ENCODE data around the gene TEX13B.

DNA sequence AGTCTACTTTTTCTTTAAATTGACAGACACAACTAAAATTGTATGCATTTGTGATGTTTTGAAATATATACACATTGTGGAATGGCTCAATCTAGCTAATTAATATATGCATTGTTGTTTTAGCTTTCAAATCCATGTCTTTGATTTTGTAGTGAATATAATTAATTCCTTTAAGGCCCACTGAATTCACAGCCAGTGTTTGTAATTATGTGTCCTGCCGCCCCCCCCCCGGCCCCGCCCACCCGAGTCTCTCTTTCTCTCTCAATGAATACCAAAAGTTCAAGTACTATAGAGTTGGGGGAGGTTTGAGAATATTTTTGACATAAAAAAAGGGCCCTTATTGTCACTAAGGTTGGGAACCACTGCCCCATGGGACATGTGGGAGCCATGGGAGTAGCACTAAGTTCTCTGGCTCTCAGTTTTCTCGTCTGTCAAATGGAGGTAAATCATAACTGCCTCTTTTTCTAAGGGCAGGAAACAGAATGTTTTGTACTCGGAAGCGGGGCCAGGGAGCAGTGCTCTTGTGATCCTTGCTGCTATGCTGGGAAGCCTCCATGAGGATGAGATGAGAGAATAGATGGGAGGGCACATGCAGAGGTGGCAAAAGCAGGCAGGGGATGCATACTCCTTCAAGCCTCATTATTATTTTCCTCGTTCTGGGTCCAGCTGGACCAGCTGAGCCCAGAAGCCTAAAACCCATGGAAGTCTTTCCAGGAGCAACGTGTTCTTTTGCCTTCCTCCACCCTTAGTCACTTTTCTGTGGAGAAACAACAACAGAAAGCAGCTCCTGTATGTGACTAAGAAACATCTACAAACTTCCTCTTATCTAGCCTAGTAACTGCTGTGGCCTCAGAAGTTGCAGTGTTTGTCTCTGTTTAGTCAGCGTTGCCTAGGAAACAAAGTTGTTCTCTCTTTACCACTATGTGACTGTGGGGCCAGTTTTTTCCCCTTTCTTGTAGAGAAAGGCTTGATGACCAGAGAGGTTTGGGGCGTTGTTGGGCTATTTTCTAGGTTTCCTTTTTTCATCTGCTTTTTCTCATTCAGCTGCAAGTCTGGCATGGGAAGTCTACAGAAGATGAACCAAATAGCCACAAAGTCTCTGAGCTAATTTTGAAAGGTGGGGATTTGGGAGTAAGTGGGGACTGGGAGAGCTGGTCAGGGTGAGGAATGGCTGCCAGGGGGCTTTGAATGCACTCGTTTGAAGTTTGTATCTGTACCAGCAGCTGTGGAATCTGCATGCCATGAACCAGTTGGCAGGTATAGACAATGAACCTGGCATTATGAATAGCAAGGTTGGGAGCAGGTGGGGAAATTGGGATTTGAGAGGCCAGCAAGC, 64.8 kb downstream of the TSC22D3 start:
- PRO-cap = unidirectional peak, minus-strand start at position 751 of the sequence; unidirectional peak, minus-strand start at position 799 of the sequence

DNA sequence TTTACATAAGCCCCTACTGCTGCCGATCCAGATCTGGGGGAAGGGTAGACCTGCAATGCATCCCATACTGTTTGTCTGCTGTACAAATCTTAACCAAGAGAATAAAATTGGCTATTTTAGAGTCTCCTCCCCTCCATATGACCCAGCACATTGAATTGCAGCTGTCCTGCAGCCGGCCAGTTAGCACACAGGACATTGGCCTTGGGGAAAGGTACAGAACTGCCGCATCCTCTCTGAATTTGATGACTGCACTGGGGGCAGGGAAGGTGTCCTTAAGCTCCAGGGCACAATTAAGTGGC, 60.5 kb downstream of the TSC22D3 start:
- PRO-cap = no peak

DNA sequence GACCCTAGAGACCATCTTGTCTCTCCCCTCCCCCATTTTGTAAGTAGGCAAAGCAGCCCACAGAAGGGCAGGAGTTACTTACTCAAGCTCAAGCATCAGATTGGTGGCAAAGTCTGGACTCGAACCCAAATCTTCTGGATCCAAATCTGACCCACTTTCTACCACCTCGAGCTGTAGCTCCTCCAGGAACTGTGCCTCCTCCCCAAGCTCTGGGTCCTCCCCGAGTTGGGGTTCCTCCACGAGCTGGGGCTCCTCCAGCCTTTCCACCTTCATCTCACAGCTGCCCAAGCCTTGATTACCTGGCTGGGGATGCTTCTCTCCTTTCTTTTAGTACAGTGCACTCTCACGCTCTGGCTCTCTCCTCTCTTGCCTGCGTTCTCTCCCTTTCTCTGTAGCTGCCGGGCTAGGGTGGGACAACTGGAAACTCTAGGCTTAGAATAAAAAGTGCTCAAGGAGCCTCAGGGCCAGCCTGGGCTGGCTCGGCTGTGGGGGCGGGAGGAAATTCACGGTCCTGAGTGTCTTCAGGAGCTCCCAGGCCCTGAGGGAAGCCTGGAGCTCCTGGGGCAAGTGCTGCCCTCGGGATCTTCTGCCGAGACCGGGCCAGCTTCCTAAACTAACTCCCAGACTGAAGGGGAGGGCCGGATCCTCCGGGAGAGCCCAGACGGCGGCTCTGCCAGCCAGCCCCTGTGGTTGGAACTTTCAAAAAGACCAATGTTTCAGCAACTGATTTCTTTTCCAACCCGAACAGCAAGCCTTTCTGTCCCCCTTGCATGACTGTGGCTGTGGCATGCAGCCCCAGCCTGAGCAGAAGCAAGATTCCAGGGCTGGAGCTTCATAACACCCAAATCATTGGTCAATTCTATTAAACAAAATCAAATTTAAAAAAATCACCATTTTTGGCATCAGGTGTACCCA, 15.9 kb downstream of the TSC22D3 start:
- PRO-cap = no peak

DNA sequence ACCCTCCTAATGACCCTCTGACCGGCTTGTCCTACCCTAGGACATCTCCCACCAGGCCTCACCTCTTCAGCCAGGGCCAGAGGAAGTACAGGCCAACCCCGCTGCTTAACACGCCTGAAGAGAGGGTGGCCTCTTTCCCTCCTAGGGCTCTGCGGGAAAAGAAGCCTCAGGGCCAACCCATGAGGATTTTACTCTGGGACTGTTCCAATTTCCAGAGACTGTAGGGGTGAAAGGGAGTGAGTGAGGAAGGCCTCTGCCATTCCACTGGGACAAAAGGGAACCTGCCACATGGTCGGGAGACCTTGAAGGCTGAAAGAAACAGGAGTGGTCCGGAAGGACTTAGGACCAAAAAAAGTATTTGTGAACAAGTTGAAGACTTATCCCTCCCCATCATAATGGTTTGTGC, at the start of gene TEX13B:
TEX13B (minus strand) TSS at position 123 of the 406 bp plus-strand sequence.
- PRO-cap = no peak

DNA sequence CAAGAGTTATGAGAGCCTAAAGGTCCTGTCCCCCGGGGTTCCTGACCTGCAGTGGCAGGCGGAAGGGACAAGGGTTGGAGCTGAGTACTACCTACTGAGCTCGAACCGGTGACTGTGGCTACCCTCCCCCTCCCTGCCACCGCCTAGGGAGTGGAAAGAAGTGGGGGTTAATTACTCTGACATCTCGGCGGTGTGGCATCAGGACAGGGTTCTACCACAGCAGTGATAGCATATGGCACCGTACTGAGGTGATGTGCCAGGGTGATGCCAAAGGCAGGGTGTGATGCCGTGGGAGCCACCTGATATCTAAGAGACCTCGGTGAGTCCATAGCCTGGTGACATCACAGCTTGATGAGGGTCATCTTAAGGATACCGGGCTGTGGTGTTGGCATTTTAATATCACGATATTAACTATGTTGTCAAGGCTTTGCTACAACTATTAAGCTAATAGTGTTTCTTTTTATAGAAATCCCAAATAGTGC, 401 bp downstream of the ATG4A start:
- PRO-cap = no peak

GRCh38 chrX:109735107-109735748, 2.2 kb upstream of the ACSL4 start:
- PRO-cap = no peak

DNA sequence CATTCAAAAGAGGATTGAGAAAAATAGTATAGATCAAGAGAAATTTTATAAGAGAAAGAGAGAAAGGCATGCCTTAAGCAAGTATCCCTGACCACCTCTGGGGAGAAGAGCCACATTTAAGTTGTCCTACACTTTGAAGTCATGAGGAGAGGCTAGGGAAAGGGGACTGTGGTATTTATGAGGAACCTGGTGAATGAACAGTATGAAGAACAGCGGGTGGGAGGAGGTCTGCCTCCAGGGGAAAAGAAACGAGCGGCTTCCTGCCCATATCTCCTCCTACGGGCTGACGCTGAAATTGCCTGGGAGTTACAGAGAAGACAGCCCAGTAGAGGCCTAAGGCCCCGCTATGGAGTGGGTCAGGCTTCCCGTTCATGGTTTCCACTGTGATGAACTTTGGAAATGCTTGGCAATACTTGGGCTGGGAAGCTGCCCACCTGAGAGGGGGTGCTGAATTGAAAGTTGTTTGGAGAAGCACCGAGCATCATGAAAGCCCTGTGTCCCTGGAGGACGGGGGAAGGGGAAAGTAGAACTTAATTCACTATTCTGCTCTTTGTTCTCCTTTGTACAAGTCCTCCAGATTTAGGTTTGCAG, 106.9 kb upstream of the ACSL4 start:
- PRO-cap = no peak

- PRO-cap = no peak
These were observed 5.0 kb upstream of the TMEM164 start for GRCh38 chrX:109997730-109998427.

DNA sequence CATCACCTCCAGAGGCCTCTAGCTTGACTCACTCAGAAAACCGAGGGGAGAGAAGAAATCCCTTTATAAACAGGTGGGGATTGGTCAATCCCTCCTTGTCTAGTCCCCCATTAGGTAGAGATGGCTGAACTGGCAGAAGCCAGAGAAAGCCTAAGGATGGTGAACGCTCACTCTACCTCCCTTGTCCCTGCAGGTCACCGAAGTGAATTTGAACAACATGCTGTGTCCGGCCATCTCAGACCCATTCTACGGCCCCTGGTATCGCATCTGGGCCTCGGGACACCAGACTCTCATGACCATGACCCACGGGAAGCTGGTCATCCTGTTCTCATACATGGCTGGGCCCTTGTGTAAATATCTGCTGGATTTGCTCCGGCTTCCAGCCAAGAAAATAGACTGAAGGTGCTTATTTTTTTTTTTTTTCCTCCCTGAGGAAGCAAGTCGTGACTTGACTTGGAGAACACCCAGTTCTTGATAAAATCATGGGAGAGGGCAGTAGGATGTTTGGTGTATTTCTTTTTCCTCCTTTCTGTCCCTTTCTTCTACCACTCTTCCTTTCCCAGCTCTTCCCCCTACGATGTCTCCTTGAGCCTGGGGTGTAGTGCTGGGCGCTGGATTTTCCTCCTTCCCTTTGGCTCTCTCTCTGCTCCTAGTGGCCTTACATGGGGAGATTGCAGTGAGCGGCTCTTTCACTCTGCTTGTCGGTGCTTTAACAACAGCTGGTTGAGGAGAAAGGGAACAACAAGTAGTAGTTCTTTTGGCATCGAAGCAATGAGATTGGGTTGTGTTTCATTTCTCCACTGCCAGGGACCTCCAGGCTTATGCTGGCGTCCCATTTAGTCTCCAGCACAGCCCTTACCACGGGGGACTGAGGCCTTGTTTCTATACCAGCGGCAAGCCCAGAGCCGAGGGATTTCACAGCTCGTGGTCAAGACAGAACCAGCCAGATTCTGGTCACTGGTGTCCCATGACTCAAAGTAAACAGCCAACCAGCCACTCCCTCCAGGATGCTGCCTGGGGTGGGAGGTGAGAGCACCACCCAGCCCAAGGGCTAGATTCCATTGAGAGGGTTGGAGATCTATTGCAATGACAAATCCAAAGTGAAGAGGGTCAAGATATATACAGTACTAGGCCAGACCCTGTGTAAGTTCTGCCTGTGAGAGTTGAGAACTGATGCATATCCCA, 144.4 kb downstream of the AMMECR1 start:
- PRO-cap = no peak

DNA sequence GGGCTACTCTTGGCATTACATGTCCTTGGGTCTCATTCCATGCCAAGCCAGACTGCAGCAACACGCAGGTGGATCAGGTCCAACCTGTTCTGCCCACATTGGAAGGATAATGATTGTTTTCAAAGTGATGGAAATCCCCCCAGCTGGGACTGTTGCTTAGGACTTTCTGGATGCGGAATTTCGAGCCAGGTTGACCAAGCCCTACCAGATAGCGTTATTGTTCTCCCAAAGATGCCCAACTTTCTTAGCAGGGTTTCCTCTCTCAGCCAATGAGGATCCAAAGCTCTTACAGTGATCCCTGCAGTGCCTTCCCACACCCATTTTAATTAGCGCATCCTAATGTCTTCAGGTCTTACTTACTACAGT, 149.6 kb upstream of the CHRDL1 start:
- PRO-cap = no peak

DNA sequence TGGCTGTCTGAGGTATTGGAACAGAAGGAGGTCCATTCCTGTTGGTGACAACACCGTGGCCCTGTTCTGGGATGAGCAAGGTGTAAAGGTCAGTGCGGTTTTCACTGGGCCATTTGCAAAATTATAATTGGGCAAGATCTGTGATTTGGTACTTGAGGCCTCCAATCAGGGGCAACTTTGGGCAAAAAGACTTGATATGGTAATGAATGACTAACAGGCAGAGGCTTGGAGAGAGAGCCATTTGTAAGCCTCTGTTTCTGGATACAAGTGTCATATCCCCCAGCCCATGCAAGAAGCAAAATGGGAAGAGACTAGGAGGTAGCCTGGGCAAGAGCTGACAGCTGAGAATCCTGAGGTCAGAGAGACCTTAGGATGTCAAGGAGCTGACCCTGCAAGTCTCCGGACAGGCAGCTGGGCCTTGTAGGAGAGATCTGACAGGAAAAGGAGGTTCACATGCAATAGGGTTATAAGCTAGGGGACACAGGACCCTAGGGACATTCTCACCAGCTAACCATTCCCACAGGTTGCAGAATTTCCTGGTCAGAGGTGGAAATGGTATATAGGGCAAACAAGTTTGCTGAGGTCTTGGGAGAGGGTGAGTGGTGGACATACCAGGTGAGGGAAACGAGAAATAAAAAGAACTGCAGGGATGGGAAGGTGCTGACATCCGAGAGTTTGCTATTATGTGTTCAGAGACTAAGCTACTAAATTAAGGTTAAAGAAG, 1.8 kb downstream of the PAK3 start:
- PRO-cap = no peak

GRCh38 chrX:111519183-111519503, 7.7 kb downstream of the SERTM2 start:
- PRO-cap = no peak

DNA sequence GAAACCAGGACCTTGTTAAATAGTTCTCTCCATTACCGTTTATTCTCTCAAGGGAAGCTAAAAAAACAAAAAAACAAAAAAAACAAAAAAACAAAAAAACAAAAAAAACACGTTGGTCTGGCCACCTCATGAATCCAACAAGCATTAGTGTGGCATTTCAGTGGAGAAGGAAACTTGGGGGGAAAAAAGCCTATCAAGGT, 62.8 kb upstream of the ALG13 start:
- PRO-cap = unidirectional peak, plus-strand start at position 103 of the sequence

GRCh38 chrX:111681451-111682533, 822 bp downstream of the ALG13 start:
- PRO-cap = bidirectional peak, plus-strand start at chrX:111681657, minus-strand start at chrX:111681555; bidirectional peak, plus-strand start at chrX:111681818, minus-strand start at chrX:111681814

DNA sequence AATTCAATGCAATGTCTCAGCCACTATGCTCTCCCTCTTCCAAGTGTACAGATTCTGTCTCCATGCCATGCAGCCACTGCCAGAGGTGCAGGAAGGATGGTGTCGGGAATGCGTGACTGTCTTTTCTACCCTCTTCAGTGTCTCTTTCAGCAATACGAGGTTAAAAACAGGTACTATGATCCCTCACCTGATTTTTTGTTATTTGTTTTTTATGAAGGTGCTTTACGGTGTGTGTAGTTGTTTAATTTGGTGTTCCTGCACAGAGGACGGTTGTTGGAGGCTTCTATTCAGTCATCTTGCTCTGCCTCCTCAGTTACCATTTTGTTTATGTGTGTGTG, 66.6 kb upstream of the TRPC5OS start:
- PRO-cap = no peak

GRCh38 chrX:112718838-112719496, 39.2 kb upstream of the LHFPL1 start:
- PRO-cap = no peak

GRCh38 chrX:114726389-114726592, 142.4 kb downstream of the HTR2C start:
- PRO-cap = no peak

GRCh38 chrX:115598804-115599391, 37.9 kb downstream of the PLS3 start:
- PRO-cap = no peak

- PRO-cap = no peak
These were observed 277.8 kb upstream of the AGTR2 start for GRCh38 chrX:115892665-115893197.

DNA sequence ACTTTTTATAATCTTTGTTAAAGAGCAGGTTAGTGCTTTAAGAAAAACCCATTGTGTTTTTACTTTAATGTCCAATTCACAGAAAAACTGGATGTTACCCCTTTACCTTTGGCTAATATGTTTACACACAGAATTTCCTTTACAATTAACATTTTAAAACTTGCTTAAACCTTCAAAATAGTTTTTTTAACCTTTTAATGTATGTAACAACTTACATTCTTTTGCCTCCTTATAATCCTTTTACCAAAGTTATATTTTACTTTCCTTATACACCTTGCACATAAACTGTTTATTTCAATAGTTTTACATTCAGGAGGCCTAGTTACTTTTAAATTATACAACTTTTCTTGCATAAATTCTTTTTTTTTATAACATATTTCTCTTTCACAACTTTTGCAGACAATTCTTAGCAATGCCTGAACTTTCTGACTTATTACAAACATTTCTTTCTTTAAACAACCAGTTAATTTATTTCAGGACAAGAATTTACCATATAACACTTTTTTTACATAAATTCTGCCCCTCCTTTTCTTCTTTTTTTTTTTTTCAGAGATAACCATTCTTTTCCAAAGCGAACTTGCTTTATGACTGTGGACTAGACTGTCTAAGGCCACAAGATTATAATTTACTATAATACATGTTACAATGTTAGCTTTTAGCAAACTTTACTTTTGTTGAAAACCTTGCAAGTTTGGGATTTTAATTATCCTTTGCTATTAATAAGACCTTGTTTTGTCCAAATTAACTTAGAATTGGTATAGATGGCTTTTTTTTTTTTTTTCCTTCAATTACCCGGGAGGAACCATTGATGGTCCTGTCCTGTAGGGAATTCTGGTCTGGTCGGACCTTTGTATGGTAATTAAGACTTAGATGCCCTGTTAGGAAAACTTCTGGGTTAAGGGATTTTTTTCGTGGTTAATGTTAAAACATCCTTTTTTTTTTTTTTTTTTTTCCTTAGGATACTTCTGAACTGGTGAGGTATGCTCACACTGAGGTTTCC, 248.8 kb upstream of the AGTR2 start:
- PRO-cap = no peak

Measured in pulmonary lymph node (tissue), 1 donor.